ENCODE data around the gene CMTM3.

- RRBS = no CpG with 5 or more reads among the region's 1 CpG
Observed at GRCh38 chr16:58451325-58451605, 48.7 kb upstream of the NDRG4 start.

DNA sequence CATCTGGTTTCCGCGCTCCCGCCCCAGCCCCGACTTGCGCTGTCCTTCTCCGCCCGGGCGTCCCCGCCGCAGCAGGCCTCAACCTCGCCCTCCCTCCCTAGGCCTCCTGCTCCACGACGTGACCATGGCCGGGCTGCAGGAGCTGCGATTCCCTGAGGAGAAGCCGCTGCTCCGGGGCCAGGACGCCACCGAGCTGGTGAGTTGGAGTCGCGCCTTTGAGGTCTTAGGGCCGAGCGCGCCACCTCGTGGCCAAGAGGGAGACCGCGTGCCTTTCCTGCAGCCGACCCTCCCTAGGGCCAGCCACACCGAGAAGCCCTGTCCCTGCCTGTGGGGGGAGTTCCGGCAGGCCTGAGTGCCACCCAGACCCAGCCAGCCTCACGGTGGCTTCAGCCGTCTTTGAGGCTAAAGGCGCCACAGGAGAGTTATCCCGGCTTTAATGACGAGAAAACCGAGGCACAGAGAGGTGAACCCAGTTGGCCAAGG, 12.2 kb upstream of the NDRG4 start:
- RRBS = 3% methylated on average over 14 of the region's 36 CpGs

DNA sequence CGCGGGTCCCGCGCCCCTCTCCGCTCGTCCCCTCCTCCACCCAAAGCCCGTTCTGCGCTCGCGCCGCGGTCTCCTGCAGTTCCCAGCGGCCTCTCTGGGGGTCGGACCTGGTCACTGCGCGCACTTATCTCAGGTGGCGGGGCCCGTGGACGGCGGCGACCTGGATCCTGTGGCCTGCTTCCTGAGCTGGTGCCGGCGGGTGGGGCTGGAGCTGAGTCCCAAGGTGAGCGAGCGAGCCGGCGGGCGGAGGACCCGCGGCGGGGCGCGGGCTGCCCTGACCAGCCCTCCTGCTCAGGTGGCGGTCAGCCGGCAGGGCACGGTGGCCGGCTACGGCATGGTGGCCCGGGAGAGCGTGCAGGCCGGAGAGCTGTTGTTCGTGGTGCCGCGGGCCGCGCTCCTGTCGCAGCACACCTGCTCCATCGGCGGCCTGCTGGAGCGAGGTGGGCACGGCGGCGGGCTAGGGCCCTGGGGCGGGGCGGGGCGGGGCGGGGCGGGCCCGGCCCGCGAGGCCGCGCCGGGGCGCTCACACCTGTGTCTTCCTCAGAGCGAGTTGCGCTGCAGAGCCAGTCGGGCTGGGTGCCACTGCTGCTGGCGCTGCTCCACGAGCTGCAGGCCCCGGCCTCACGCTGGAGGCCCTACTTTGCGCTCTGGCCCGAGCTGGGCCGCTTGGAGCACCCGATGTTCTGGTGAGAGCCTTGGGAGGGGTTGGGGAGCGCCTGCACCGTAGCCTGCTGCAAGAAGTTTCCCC, 515 bp downstream of the SETD6 start:
- RRBS = 3% methylated on average over 20 of the region's 78 CpGs

- RRBS = no CpG with 5 or more reads among the region's 10 CpGs
Observed at GRCh38 chr16:58516406-58516785, 1.1 kb downstream of the SETD6 start.

- RRBS = no CpG with 5 or more reads among the region's 8 CpGs
Observed at GRCh38 chr16:58683185-58683896, 1.2 kb downstream of the SLC38A7 start.

DNA sequence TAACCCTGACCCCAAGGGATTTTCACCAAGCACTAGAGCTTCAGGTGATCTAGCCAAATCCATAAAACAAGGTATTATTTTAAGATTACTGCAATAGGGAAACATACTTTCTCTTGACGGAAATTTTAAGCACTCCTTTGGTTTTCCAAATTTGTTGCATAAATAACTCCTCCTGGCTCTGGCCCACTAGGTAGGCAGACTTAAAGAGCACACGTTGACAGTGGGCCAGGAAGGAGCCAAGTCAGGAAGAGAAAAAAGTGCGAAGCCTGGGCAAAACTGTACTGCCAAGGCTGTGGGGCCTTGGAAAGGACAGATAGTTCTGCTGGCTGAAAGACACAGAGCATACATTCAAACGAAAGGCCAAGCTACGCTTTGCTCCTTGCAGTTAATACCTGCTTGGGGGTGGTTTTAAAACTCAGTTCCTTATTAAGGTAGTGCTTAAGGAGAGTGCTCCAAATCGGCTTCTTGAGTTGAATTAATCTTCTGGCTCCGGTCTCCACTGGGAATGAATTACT, 1.4 kb downstream of the GOT2 start:
- RRBS = no CpG with 5 or more reads among the region's 7 CpGs

- RRBS = no CpG with 5 or more reads among the region's 1 CpG
Observed at GRCh38 chr16:64417709-64418197, 704.1 kb downstream of the CDH11 start.

- RRBS = no CpG with 5 or more reads among the region's 4 CpGs
Observed at GRCh38 chr16:64992867-64993293, 129.0 kb downstream of the CDH11 start.

DNA sequence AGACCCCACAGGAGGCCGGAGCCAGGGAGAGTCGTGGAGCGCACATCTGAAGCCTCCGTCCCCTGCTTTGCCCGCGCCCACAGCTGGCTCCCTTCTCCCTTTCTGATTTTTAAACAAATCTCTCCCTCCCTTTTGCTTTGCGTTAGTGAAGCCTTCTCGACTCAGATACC, 382 bp downstream of the CDH11 start:
- RRBS = 6% methylated on average over 1 of the region's 8 CpGs

GRCh38 chr16:66266418-66266966, 100.0 kb upstream of the CDH5 start:
- RRBS = no CpG with 5 or more reads among the region's 14 CpGs

DNA sequence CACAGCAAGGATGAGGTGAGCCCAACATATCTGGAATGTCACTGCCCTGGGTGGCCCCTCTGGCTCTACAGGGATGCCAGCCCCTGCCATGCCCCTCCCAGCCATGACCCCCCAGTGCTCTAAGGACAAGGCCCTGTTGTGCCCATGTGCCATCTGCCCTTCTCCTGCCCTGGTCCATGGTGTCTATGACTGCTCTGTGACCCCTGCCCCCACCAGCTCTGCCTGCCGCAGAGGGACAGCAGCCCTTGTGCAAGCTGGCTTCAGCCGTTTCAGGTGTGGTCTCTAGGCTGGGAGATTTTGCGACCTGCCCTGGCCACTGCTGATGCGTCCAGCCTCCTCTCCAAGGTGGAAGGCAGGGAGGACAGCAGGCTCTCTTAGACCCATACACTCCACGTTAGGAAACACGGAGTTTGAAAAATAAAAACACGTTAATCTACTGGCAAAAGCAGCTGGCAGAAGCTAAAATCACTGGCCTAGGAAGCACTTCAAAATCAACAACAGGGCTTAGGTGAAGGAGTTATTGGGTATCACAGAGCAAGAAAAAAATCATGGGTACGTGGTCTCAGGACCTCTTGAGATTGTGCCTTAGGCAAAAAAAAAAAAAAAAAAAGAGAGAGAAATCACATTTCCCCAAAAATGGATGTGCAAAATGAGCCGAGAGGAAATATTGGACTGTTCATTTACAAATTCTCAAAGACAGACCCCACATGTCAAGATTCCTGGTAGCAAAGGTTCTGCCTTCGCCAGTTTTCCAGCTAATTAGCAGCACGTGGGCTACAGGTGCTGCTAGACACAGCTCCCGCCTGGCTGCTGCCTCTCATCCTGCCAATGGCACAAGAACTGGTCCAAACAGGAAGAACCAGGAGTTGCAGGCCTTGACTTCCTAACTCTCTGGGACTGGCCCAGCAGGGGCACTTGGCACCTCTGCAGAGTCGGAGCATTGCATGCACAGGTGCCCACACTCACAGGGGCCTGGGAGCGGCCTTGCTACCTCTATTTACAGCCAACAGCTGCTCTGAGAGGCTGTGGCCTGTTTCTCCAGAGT, 40.0 kb downstream of the TK2 start:
- RRBS = no CpG with 5 or more reads among the region's 14 CpGs

- RRBS = no CpG with 5 or more reads among the region's 16 CpGs
Observed at GRCh38 chr16:66521575-66522646, 28.0 kb downstream of the TK2 start.

DNA sequence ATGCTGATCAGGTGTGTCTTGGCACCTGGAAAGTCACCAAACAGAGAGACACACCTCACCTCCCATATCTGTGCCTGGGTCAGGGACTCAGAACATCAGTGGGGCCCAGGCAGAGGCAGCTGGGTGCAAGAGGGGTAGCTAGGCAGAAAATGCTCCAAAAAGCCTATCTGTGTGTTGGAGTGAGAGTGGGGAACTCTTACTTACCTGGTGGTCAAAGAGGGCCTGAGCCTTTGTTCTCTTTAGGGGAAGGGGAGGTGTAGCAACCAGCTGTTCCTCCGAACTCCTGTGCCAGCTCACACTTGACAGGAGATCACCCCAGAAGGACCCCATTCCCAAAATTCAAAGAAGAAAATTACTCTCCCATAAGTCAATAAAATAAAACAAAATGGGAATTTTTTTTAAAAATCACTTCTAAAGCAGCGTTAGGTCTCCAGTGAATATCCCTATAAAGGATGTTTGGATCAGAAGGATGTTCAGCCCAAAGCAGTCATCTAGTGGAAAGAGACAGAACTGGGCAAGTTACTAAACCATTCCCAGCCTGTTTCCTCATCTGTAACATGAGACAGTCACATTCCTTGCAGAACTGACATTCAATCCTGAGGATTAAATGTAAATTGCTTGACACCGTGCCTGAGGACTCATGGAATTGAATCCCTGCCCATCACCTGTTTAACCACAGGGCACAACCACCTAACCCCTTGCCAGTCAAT, 1.1 kb downstream of the CMTM2 start:
- RRBS = no CpG with 5 or more reads among the region's 3 CpGs

DNA sequence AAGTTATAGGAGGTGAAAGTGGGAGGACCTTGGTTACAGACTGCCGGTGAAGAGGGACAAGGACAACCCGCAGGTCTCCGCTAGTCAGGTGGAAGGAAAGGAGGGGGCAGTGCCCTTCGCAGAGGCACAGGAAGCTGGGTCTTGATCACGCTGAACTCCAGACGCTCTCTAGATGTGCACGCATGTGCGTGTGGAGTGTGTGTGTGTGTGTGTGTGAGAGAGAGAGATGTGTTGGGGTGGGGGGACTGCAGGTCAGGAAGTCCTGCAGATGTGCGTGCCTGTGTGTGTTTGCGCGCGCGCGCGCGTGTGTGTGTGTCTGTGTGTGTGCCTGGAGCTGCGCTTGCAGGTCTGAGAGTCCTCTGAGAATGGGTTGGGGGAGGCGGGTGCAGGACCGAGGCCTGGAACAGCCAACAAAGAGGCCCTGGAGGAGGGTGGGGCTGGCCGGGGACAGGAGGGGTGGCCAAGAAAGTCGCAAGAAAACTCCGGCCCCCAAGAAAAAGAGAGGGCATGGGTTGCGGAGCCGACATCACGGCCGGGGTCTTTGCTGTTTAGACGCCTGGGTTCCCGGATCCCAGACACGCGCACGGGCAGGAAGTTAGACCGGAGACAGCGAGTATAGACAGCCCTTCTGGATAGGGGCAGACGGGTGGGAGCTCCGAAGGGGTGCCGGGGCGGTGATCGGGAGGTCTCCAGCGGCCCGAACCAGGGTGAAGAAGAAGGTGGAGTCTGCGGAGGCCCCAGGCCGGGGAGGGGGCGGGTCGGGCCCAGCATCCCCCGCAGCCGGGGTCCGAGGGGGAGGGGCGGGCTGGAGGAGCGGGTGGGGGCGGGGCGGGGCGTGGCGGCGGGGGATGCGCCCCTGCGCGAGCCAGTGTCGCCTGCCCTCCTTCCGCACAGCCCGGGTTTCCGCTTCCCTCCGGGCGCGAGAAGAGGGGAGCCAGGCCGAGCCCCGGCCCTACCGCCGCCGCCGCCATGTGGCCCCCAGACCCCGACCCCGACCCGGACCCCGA, at the start of gene CMTM3:
Gene CMTM3 (plus strand): TSS at position 868 of the 1,007 bp plus-strand sequence.
- RRBS = 2% methylated on average over 29 of the region's 74 CpGs

DNA sequence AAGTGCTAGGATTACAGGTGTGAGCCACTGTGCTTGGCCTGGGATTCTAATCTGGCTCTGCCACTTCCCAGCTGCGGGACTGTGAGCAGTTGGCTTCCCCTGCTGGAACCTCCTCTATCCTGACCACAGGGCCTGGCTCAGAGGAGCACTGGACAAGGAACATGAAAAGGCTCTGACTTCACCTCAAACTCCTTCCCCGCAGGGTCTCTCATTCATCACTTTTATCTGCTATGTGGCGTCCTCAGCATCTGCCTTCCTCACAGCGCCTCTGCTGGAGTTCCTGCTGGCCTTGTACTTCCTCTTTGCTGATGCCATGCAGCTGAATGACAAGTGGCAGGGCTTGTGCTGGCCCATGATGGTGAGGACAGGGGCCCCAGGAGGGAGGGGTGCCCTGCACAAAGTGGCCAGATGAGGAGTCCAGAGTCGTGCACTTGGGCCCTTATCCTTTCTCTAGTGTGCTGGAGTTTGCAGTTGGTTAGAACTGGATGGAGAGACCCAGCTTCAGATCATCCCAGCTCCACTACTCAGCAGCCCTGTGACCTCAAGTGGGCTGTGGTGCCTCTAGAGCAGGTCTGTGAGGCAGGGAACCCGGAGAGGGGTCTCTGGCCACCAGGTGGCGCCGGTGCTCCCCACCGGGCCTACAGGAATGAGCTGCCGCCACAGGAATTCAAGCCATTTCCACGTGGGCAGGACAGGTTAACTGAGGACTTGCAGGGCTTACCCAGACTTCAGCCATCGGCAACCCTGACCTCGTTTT, 3.8 kb downstream of the CMTM3 start:
- RRBS = no CpG with 5 or more reads among the region's 13 CpGs

GRCh38 chr16:66616671-66617806, 12.5 kb downstream of the CMTM3 start:
- RRBS = no CpG with 5 or more reads among the region's 14 CpGs

DNA sequence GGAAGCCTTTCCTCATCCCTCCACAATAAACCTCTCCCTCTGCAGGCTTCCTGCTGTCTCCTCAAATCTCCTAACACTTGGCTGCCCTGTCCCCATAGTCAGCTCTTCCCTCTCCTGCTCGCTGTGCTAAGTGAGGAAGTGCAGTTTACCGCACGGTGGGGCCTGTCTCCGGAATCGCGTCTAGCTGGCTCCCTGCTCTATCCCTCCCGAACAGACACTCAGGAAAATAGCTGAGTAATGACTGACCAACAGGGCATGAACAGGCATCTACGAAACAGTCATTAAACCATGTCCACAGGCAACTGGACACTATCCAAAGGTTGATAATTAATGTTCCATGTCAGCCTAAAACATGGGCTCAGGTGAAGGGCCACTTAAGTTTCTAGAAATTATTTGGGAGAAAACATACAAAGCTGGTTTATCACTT, 35.8 kb downstream of the CMTM4 start:
- RRBS = no CpG with 5 or more reads among the region's 8 CpGs

DNA sequence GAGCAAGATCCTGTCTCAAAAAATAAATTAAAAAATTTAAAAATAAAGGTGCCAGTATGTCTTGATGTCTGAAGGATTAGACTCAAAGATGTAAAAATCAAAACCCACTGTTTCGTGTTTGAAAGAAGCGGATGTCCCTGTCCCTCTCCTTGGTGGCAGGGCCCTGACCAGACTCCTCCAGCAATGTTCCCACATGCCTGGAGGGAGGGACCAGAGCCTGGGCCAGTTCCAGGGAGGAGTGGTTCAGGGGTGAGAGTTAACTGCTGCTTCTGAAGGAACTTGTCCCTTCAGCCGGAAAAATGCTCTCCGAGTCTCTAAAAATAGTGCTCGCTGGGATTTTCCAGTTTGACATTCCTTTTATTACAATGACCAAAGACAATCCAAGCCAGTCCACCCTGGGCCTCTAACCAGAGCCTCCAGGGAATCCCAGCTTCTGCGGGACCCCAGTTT, 9.5 kb upstream of the CMTM4 start:
- RRBS = no CpG with 5 or more reads among the region's 6 CpGs

GRCh38 chr16:66903615-66904209, 15.0 kb downstream of the CDH16 start:
- RRBS = no CpG with 5 or more reads among the region's 7 CpGs